Gallbladder (tissue), 1 donor: ENCODE data around the genes GJD3, KRTAP1-3, KRTAP4-8, KRTAP4-6 and KRTAP9-4.

DNA sequence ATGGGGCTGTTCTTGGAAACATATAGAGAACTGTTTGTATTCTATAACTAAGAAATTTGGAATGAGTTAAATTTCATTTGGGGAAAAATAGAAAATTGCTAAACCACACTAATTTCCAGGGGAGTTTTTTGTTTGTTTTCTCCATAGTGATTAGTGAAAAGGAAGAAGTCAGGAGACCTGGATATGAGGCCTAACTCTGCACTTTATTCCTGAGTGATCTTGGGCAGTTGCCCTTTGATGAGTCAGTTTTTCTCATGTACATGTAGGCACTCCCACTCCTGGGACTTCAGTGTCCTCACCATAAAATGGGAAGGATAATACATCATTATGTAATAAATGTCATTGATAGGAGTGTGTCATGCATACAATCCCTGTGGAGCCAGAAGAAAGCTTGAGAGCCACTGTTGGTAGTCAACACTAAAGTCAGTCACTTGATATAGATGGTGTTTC is 32.4 kb downstream of the WIPF2 start:
- PRO-cap, result no peak

DNA sequence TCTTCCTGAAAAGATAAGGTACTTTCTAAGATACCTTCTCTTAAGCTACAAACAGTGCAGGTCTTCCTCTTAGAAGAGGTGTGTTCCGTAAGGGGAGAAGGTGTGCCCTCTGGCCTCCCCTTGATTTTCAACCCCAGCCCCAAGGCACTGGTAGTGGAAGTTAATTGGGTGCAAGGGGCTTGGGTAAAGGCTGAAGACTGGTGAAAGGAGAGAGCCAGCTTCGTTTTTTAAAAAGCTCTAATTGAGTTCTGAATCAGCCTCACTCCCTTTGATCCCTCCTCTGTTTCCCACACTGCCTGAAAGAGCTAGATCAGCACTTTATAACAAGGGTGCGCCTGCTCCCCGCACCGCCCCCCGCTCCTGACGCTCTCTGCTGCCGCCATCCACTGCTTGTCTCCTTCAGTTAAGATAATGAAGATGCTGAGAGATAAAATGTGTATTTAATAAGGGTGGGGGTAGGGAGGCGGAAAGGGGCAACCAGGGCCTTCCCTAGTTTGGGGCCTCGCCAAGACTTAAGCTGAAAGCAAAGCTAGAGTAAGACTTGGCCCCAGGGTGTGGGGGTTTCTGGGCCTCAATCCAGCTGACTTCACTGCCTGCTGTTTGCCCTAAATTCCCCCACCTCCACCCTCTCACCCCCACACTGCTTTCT is 2.1 kb upstream of the RARA start:
- PRO-cap, result no peak

DNA sequence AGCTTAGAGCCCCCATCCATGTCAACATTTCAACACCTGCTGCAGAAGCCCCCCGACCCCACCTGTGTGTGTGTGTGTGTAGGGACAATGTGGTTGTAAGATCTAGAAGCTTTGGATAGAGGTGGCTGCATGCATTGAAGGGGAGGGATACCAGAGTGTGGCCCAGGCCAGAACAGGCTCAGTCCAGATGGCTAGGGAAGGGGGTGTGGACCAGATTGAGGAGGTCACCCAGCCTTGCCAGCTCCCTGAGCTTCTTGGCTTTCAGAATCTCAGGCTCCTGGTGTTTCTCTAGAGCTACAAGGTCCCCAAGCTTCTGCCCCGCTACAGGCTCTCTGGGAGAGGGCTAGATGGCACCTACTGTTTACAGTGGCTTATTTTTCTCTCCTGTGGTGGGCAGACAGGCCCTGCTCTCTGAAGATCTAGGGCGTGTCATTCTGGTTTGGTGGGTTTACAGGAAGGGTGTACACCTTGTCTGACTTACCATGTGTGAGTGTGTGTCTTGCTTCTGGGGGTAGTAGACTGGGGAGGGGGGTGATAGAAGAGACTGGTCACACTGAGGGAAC is 975 bp downstream of the RARA start:
- PRO-cap, result no peak

DNA sequence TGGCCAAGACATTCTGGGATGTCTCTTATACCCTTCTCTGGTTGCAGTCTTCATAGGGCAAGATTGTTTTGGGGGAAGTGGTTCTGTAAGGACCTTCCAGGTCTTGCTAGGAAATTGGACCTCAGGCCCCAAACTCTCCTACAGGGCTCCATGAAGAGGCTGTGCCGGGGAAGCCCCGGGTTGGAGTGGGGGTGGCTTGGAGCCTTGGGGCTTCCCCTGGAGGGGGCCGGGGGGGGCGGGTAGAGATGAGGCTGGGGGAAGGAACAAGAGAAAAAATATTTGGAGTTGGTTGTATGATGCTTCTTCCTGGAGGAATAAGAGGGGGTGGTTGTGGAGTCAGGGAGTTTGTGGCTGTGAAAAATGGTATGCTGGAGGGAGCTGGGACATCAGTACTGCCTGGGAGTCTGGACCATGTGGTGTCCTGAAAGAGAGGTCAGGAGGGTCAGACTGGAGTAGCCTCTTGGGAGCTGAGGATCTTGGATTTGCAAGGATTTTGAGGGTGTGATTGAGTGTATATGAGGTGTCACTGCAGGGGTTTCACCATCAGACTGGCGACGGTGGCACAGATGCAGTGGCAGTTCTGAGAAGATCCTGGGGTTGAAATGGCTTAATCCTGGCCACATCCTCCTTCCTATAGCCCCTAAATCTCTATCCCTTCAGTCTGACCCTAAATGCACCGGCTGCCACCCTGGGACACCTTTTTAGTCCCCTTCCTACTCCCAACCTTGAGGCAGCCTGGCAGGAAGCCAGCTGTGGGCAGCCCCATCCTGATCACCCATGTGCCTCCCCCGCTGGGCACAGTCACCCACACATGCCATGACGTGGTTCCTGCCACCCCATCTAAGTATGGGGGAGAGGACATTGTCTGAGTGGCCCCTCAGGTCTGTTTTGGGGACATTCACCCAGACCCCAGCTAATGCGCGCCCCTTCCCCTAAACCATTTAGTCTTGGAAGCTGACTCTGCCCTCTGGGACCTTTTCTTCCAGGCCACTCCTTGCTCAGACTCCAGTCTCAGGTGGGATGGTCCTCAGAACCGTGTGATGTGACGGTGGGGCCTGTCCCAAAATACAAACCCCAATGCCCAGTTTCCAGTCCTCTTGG is 11.0 kb downstream of the RARA start:
- PRO-cap, result no peak

DNA sequence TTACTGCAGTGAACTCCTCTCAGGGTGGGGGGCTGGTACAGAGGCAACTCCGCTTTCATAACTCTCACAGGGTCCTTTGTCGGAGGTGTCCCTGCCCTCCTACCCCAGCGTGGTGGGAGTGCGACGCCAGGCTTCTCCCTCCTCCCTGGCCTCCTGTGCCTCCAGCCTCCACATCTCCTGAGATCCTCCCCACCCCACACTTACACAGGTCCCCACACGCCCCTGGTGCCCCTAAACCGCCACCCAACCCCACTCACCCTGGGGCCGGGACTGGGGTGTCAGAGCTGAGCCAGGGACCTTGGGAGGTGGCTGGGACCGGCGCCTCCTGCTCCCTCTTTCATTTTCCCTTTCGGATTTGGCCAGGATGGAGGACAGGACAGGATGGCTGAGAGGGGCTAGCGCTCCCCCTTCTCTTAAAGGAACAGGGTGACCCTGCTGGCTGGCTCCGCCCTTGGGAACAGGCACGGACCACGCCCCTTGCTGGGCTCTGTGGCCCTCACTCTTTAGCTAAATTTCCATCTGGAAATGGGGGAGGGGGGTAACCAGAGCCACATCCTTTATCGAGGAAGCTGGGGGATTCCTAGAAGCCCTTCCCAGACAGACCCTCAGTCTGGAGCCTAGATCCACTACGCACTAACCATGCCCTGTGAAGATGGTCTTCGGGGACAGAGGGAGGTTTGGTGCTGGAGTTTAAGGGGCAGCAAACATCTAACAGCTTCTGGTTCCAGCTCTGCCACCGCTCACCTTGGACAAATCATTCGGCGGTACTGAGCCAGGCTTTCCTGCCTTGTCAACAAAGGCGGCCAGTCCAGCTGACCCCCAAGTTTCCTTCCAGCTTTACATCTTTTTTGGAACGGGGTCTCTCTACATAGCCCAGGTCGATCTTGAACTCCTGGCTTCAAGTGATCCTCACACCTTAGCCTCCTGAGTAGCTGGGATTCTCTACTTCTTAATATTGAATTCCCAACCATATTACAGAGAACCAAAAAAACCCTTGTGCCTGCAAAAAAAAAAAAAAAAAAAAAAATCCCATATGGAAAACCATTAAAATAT is at the start of gene GJD3:
Gene GJD3, minus strand, starts transcription at position 387 of the 1,053 bp plus-strand sequence.
- PRO-cap, result unidirectional peak, minus-strand start at position 357 of the sequence

GRCh38 chr17:40461171-40461989 is 18.1 kb downstream of the IGFBP4 start:
- PRO-cap, result no peak

DNA sequence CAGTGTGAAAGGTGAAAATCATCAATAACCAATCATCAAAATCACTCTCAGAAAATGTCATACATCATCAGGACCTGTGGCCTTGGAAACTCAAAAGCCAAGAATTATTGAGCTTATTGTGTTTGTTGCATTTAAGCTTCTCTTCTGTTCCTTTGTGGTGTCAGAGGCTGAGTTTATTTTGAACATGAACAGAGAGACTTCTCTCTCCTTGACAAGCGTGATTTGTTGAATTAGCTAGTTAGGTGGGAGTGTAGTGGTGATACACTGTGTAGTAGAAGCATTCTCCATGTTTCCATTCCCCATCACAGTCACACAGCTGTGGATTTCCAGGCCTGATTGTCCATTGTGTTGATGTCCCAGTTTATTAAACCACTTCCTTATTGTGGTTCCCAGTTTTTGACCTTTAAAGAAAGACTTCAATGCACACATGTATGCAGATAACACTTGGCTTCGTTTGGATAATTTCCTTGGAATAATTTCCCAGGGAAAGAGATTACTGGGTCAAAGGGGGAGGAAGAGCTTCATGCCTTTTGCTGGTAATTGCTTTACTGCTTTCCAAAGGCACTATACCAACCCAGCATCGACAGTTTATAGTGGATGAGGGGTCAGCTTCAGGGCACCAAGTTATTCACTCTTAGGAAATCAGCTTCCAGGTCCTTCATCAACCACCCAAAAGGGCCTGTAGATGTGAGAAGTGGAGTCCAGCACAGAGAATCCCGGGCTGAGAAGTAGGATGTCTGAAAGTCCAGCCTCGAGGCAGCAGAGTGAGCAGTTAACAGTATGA is 31.1 kb upstream of the TNS4 start:
- PRO-cap, result no peak

GRCh38 chr17:40539158-40539766 is 26.0 kb downstream of the CCR7 start:
- PRO-cap, result no peak

DNA sequence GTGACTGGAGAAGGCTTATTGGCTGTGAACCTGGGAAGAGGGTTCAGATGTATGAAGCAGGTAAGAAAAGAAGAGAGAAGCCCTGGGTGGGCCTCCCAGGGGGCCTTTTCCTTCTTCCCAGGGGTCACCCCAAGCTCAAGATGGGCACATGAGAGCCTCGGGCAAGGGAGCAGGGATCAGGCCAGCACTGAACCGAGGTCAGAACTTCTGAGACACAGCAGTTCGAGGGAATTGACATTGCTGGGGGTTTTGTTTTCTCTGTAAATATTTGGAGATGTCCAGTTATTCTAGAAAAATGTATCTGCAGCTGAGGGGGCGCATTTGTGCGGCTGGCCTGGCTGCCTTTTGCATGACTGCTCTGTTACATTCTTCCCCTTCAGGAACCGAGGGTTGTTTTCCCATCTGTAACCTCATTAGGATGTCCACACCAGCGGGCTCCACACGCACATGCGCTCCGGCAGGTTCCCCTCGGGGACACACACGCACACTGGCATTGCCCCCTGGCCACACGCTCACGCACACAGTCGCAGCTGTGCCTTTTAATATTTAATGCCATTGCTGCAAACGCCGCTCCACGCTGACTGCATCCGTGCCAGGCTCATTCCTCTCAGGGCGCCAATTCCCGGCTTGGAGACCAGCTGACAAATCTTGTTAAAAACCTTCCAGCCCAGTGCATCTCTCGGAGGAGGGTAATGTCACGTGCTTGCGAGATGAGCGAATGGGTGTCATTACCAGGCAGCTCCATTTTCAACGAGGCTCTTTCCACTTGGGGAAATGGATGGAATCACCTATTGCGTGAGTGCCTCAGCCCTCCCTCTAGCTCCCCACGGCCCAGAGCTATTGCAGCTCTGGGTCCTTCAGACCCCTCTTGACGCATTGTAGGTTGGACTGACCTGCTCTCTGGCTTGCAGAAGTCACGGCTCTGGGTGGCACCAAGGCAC is 13.2 kb downstream of the CCR7 start:
- PRO-cap, result bidirectional peak, plus-strand start at position 413 of the sequence, minus-strand start at position 209 of the sequence

DNA sequence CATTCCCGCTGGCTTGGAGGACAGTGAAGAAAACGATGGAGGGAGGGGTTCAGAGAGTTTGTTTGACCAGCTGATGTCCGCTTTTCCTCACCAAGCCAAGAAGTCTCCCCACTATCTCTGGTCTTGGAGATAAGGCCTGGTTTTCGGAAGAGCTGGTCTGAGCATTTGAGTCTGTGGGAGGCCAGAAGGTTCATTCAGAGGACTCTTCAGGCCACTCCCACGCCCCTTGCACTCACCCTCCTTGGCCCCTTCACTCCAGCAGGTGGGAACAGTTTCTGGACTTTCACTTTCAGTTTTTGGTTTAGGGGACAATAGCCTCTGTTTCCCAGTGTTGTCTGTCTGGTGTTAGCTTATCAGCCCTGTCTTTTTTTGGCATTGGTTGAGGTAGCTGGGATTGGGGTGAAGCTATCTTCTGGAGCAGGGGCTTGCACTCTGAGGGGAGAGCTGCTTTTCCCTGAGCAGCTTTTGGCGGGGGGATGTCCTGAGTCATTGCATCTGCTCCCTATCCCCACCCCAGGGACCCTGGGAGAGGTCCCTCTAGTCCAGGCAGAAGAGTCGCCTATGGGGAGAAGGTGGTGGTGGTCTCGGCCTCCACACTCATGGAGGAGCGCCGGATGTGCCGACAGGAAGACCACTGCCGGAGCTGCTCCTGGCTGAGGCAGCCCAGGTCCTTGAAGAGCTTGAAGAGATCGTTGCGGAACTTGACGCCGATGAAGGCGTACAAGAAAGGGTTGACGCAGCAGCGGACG is 10.9 kb downstream of the CCR7 start:
- PRO-cap, result no peak

- PRO-cap, result no peak
Observed at GRCh38 chr17:40558671-40559494, 6.4 kb downstream of the CCR7 start.

DNA sequence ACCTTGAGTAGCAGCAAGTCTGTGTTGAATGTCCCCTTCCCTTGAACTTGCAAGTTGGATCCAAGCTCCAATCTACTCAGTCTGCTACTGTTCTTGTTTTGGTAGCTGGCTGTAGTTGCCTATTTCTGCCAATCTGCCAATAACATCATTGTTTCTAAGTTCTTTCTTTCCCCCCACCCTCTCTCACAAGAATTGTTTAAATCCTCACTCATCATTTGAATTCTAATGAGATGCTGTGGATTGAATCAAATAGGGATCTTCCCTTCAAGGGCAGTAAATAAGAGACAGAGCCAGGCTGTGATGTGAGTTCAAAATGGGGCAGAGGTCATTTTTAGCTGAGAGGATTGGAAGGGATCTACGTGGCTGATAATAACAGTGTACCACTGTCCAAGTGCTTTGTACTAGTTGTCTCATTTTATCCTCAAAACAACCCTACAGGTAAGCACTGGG is 39.0 kb upstream of the CCR7 start:
- PRO-cap, result no peak

- PRO-cap, result no peak
Observed at GRCh38 chr17:41034403-41034972, at the start of gene KRTAP1-3. Gene KRTAP1-3 (minus strand): TSS chr17:41034874.

GRCh38 chr17:41060182-41060662 is 308 bp upstream of the KRTAP2-3 start:
- PRO-cap, result no peak

DNA sequence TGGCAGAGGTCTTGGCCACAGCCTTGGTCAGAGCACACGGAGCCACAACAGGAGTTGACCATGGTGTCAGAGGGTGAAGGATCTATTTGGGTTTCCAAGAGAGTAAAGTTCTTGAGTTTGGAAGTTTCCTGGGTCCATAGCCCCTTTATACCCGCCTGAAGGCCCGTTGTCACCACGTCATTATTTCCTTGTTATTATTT is at the start of gene KRTAP4-8:
Gene KRTAP4-8, minus strand, starts transcription at position 120 of the 200 bp plus-strand sequence.
- PRO-cap, result no peak

DNA sequence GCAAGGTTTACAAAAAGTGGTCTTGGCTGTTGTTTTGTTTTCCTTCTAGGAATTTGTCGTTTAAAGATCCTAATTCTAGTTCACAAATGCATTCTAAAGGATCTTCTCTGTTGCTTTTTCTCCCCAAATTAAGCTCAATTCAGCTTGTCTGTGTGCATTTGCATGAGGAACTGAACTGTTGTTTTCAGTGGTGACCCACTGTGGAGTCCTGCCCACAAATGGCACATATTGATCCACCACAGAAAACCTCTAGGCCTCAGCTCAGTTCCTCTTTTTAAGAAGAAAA is 3.7 kb downstream of the KRTAP4-9 start:
- PRO-cap, result no peak

- PRO-cap, result no peak
Observed at GRCh38 chr17:41120080-41120712, 2.0 kb upstream of the KRTAP4-11 start.

GRCh38 chr17:41140264-41140732 is at the start of gene KRTAP4-6:
Gene KRTAP4-6 (minus strand): TSS chr17:41140544.
- PRO-cap, result no peak

- PRO-cap, result no peak
Observed at GRCh38 chr17:41178354-41178655, 284 bp upstream of the KRTAP4-2 start.

DNA sequence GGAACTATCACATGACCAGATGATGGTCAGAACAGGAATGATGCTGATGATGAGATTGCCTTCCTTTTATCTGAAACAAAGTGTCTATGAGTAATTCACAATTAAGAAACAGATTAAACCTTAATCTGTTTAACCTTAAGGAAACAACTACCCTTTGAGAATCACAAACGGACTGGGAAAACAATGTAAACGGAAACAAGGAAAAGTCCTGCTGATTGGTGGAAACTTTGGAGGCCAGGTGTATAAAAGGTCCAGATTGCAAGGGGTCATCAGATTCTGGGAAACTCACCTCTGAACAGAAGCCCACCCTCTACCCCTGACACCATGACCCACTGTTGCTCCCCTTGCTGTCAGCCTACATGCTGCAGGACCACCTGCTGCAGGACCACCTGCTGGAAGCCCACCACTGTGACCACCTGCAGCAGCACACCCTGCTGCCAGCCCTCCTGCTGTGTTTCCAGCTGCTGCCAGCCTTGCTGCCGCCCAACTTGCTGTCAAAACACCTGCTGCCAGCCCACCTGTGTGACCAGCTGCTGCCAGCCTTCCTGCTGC is at the start of gene KRTAP9-4:
Gene KRTAP9-4, plus strand, starts transcription at position 291 of the 552 bp plus-strand sequence.
- PRO-cap, result no peak